Peripheral blood mononuclear cell (primary cell): ENCODE measurements around a stretch of chr2.

DNA sequence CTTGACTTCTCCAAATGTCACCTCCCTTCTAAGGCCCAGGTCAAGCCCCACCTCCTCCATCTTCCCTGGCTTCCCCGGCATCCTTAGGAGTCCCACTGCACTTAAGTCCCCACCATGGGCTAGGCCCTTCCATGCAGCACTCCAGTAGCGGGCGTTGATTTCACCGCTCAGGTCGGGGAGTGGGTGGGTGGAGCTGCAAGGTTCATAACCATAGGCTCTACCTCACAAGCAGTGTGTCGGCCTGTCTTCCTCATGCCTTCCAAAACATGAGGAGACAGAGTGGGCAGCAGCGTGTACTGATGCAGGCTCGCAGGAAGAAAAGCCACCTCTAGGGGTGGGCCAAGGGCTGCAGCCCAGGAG, 47.6 kb downstream of the DNMT3A start:
- PRO-cap, 8 experiments, result peak in 2 of 8 experiments; most common plus-strand start position 262 of the sequence (in 2); most common minus-strand start position 143 of the sequence (in 2)

GRCh38 chr2:25305056-25305794, 36.5 kb downstream of the DNMT3A start:
- PRO-cap, 8 experiments, result peak in 1 of 8 experiments; most common minus-strand start chr2:25305293 (in 1)

DNA sequence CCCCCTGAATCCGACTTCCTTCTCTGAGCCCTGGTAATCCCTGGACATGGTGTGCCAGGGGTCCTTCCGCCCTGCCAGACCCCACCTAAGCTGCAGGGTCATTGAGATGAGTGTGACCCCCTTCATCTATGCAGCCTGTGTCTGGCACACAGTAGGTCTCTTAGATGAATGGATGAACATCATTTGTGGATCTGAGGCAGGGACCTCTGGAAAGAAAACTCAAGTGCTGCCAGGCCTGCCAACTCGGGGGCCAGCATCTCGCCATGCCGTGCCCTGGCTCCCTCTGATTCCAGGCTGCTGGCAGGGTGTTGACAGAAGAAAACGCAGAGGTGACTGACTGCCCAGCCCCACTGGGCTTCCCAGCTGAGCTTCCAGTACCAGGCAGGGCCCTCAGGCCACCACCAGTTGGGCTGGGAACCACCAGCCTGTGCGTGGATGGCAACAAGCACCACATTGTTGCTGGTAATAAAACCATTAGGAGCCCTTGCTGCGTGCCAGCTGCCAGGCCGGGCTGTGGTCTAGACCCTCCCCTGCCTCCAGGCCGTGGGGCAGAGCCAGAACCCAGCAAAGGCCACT, 9.3 kb downstream of the DNMT3A start:
- PRO-cap, 8 experiments, result no peak in any of the 8 experiments

- PRO-cap, 8 experiments, result no peak in any of the 8 experiments
Observed at GRCh38 chr2:25454666-25455211, 113.0 kb upstream of the DNMT3A start.

- PRO-cap, 8 experiments, result no peak in any of the 8 experiments
Observed at GRCh38 chr2:25474034-25474454, 132.3 kb upstream of the DNMT3A start.

- PRO-cap, 8 experiments, result no peak in any of the 8 experiments
Observed at GRCh38 chr2:25742948-25743946, 69.9 kb upstream of the DTNB start.

DNA sequence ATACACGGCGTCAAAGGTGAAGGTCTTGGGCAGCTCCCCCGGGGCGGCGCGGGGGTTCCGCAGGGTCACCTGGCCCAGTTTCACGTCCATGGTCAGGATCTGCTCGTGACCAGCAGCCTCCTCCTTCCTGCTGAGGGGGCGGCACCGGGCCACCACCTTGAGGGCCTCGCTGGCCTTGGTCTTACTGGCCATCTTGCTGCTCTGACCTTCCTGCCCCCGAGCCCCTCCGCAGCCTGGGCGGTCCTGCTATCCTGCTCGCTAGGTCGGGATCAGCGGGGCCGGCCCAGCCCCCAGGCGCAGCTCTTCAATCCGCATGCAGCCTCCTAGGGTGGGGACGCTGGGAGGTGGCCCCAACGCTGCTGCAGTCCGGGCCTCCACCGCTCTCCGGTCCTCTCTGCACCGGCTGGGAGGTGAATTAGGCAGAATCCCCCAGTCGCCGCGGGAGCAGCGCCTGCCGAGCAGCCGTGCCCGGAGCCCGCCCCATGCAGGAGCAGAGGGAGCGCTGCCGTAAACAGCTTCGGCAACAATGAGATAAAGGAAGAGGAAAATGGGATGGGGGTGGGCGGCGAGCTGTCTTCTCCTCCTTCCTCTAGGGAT, 473 bp downstream of the KIF3C start:
- PRO-cap, 8 experiments, result no peak in any of the 8 experiments

GRCh38 chr2:25999423-25999910, 17.2 kb upstream of the KIF3C start:
- PRO-cap, 8 experiments, result no peak in any of the 8 experiments

DNA sequence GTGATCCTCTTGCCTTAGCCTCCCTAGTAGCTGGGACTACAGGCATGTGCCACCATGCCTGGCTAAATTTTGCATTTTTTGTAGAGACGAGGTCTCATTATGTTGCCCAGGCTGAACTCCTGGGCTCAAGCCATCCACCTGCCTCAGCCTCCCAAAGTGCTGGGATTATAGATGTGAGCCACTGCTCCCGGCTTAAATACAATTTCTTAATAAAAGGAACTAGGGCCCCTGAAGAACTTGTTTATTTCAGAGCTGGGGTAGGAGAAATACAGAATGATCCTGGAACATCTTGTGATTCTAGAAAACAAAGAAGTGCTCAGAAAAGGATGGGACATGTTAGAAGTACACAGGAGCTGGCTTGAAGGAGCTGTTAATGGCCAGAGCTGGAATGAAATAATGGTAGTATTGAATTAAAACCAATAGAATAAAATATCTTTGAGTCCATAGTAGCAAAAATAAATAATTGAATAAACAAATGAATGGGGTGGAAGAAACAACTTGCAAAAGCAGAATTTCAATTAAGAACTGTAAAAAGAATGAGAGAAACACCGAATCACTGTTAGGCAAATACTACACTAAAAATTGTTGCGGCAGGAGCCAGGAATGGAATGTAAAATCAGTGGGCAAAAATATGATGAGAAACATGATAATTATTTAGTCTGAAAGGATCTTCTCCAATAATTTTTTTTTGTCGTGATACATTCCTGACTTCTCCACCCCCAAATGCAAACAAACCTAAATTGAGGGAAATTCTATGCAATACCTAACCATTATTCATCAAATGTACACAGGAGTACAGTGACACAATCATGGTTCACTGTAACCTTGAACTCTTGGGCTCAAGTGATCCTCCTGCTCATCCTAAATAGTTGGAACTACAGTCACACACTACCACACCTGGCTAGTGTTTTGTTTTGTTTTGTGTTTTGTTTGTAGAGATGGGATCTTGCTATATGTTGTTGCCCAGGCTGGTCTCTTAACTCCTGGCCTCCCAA, 46.2 kb downstream of the RAB10 start:
- PRO-cap, 8 experiments, result no peak in any of the 8 experiments

GRCh38 chr2:26134903-26136248, 37.5 kb upstream of the GAREM2 start:
- PRO-cap, 8 experiments, result no peak in any of the 8 experiments

DNA sequence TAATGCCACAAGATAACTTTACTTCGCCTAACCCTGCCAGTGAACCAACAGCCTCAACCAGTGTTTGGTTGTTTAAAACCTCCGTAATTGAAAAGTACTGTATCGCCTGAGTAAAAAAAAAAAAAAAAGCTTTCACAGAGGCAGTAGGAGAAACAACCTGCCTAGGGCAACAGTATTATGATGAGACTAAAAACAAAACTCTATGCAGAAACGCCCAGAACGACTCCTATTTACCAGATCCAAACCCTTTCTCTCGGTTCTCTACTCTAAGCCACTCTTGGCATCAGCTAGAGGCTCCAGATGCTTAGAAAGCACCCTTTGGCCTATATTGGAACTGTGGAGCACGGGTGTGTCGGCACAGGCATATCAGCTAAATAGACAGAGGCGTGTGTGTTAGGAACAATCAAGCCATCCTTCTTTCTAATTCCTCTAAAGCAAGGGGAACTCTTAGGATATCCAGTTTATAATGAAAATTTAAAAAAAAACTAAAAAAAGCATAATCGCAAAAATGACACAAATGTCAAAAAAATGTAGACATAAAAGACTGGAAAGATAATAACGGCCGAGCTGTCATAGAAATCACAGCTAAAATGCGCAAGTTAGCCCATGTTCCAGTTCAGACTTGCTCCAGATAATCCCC, 40.8 kb upstream of the SELENOI start:
- PRO-cap, 8 experiments, result no peak in any of the 8 experiments

DNA sequence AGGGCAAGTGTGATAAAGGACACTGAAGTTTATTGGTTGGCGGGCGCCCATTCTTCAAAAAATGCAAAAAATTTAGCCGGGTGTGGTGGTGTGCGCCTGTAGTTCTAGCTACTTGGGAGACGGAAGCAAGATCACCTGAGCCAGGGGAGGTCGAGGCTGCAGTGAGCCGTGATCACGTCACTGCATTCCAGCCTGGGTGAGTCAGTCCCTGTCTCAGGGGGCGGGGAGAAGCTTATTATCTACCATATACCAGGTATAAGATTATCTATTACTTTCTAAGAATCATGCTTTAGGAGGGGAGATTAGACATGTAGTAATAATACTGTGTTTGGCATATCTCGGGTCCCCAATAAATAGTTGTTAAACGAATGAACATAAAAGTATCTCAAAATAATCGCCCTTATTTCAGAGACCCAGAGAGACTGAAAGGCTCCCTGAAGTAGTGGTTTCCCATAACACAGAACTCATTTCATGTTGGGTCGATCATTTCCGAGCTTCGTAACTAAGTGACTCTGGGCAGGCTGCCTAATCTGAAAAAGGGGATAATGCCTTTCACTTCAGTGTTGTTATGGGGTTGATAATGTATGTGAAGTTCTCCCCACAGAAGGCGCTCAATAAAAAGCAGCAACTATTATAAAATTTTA, 1.2 kb upstream of the SELENOI start:
- PRO-cap, 8 experiments, result no peak in any of the 8 experiments

DNA sequence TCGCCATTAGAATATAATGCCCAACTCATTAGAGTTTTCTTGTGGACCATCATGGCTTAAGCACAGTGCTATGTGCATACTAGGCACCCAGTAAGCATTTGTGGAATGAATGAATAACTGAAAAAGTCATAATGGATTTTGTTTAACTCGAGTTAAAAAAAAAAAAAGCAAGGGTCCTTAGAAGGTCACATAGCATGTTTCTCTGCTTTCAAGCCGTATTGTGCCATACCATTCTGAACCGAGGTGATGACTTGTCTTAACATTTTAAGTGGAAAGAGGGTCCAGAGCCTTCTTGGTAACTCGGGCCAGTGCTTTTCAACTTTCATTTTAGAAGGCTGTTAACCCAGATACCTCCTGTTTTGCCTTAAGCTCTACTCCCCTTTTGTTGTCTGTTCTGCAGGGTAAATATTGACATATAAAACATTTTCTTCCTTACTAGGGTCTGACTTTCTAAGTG, 721 bp upstream of the ADGRF3 start:
- PRO-cap, 8 experiments, result no peak in any of the 8 experiments

DNA sequence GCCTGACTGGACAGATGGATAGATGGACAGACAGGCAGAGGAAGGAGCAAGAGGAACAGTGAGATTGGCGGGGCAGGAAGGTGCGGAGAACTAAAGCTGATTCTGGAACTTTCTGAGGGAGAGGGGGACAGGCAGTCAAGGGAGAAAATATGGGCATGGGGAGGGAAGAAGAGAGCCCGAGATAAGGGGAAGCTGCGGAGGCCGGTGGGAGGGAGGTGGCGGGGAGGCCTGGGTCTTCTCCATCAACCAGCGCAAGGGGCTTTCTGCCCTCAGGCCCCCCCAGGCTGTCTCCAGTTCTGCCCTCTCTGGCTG, 70.9 kb downstream of the DRC1 start:
- PRO-cap, 8 experiments, result no peak in any of the 8 experiments

- PRO-cap, 8 experiments, result no peak in any of the 8 experiments
Observed at GRCh38 chr2:26571672-26571979, 9.2 kb downstream of the FAM166C start.

DNA sequence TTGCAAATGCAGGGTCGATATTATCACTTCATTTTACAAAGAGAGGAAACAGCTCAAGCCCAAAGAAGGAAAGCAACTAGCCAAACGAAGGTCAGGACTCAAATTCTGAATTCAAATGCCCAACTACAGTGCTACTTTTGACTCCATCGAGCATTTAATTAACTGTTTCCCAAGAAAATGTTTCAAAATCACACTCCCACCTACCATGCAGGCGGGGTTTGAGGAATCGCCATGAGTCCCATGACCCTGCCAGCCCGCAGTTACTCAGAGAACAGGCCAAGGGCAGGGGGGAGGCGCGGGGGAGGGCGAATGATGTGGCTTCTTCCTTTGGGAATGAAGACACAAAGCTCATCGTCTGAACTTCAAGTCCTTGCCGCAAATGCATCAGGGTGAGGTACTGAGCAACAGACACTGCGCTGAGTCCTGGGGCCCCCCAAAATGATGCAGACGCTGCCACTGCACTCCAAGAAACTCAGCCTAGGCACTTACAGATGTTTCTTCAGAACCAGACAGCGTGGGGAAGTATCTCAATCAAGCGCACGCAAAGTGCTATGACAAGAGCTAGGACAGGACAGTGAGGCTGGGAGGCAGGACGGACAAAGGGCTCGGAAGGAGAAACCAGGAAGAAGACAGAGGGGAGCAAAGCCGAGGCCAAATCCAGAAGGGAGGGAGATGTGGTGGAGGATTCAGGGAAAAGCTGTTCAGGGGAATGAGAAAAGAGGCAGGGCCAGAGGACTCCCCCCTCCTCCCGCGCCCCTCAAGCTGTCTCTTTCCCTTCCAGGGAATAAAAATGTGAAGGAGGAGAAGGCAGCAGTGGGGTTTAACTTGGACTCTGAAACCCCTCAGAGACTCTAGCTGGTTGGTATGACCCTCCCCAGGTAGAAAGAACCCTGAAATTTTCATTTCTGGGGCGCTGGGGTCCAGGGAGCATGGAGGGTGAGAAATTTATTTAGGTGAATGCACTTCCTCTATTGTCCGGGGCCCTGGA, 35.1 kb downstream of the CIB4 start:
- PRO-cap, 8 experiments, result no peak in any of the 8 experiments

DNA sequence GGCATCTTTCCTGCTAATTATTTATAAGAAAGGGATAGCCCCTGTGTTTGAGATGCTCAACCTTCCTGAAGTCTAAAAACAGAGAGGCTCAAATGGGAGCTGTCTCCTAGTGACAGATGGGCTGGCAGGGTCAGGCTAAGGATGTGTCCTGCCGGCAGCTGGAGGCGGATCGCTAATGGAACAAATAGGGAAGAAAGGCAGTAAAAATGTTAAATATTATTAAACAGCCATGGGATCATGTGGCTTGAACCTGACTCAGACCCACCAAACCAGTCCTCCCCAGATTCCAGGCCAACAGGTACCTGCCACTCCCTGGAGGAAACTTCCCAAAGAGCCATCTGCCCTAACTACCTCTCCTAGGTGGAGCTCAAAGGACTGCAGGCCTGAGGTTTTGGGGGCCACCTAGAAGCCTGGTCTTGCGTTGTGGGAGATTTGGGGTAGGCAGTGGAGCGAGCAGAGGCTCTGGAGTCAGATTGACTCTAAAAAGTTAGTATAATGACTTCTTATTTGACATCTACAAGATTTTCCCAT, 34.4 kb downstream of the CIB4 start:
- PRO-cap, 8 experiments, result no peak in any of the 8 experiments

GRCh38 chr2:26692213-26692598, 316 bp upstream of the KCNK3 start:
- PRO-cap, 8 experiments, result no peak in any of the 8 experiments

GRCh38 chr2:26792604-26793379, 6.9 kb downstream of the CENPA start:
- PRO-cap, 8 experiments, result no peak in any of the 8 experiments

GRCh38 chr2:27023096-27023566, 9.6 kb upstream of the TMEM214 start:
- PRO-cap, 8 experiments, result no peak in any of the 8 experiments